ENCODE measurements around a stretch of chr18.

- RRBS, result 75% methylated on average over 8 of the region's 16 CpGs
Measured at GRCh38 chr18:75257710-75258107, 47.1 kb downstream of the TSHZ1 start.

GRCh38 chr18:75280454-75280920 lies 69.9 kb downstream of the TSHZ1 start:
- RRBS, result no CpG with 5 or more reads among the region's 6 CpGs

DNA sequence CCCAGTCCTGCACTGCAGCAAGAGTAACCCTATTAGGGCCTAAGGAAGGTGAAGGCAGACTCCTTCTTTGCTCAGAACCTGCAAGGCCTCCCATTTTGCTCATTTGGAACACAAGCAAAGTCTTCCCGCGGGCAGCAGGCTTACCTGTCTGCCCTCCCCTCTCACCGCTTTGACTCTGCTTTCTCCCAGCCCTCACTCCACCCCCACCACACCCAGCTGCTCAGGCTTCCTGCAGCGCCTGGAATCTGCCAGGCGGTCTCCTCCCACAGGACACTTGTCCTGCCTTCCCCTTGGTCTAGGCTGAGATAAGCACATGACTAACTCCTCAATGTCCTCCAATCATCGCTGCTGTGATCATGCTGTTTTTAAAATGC lies 430.1 kb downstream of the ZNF516 start:
- RRBS, result no CpG with 5 or more reads among the region's 6 CpGs

DNA sequence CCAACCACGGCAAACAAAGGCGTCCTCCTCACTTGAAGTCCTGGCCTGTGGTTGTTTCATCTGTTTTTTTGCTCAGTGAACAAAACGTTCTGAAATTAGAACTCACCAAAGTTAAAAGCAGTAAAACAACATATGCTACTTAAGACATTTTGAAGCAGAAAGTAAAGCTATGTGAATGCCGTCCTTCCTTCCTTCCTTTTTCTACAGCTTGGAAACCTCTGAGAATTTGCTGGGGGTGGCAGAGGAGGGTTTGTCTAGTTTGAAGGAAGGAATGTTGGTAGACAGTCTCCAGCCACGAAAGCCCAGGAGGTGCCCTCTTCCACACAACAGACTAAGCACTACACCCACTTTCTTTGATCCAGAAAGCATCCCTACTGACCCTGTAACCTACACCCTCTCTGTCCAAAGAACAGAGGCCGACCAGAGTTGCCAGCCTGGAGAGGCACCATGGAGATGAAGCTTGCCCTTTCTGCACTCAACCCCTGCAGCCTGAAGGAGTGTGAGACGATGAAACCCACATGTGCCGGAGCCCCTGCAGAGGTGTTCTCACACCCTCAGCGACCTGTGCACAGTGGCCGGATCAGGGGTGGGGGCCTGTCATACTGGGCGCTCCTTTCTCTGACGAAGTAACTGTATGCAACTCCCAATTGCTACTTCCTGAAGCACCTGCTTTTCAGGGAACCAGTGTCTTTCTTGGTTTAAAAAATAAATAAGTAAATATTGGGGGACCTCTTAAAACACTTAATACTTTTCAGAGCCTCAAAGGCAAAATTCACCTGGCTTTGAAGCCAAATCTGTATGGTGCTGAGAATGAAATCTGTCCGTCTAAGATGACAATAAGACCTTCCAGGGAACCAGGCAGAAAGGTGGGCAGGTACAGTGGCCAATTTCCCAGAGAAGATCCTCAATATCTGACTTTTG lies 136.3 kb downstream of the ZNF516 start:
- RRBS, result 91% methylated on average over 3 of the region's 13 CpGs

GRCh38 chr18:76459167-76459652 lies 35.8 kb downstream of the ZNF516 start:
- RRBS, result no CpG with 5 or more reads among the region's 24 CpGs

- RRBS, result 95% methylated on average over 4 of the region's 41 CpGs
Measured at GRCh38 chr18:76461748-76462937, 32.9 kb downstream of the ZNF516 start.

DNA sequence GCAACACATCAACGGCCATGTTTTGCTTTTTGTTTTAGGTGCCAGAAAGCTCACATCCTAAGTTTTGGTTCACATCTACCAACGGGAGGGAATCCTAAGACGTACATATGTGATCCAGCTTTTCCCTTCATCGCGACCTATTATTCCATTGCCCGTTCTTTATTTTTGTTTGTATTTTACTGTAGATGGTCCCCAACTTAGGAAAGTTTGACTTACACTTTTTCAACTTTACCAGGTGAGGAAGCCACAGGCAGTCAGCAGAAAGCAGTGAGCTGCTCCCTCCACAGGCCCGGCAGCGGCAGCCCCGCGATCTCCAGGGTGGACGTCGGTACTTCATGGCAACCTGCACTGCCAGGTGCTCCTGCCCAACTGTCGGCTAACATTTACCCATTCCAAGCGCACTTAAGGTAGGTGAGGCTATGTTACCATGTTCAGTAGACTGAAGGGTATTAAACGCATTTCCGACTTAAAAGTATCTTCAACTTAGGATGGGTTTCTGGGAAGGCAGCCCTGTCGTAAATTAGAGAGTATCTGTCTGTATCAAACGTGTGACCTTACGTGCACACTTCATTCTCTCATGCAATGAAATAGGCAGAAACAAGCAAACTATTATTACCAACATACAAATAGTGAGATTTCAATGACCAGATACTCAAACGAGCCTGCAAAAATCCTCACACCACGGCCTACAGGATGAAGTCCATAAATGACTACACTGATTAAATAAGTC lies 12.7 kb downstream of the ZNF516 start:
- RRBS, result no CpG with 5 or more reads among the region's 21 CpGs

DNA sequence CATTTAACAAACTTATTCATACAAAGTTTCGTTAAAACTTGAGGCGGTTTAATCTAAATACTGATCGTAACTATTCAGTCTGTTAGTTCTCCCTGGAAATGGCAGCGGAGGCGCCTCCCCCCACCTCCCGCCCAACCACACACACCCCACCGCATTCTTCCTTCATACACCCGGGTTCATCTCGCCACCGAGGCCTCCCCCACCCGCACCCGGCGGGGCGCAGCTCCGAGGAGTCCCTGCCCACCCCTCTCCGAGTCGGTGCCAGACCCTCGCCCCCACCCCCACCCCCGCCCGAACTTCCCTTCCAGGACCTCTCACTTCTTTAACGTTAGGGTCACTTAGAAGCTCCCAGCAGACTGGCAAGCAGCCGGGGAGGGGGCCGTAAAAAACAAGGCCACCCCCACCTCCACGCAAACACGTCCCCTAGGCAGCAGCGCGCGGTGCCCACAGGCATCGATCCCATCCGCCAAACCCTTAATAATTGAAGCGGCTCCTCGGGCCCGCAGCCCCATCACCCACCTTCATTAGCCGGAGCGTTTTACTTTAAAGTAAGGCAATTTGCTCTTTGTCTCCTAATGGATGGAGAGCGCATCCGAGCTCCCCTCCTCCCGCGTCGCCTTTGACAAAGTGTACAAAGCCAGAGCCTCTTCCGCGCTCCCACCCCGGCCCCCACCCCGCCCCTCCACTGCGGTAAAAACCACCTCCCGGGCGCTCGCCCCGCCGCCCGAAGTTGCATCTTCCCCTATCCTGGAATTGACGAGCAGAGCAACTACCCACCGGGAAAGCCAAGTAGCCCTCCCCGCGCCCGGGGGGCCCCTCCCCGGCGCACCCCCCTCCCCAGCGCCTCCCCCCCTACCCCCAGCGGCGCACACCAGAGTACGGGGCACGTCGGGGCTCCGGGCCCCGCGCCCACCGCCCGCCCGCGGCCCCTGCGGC lies 595 bp downstream of the ZNF516 start:
- RRBS, result 1% methylated on average over 18 of the region's 72 CpGs

DNA sequence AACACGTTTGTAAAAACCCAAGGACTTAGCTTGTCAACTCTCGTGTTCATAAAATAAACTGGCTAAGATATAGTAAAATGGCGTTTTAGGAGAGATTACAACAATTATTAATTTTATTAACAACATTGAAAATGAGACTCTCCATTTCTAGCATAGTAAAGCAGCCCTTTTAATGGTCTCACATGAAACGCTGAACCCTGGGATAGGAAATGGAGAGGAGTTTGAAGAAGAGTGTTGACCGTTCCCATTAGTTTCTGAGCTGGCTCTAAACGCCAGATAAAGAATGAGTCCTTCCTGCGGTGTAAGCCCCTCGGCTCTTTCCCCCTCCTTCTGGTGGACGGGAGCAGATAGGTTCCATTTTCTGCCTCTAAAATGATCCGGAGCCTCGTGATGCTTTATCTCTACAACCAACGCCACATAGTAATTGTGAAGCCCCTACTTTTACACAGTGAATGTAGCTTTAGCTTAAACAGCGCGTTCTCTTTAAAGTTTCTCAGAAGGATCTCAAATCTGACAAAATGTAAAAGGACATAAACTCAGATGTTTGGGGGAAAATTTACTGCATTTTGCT lies 24.1 kb upstream of the ZNF516 start:
- RRBS, result no CpG with 5 or more reads among the region's 14 CpGs

DNA sequence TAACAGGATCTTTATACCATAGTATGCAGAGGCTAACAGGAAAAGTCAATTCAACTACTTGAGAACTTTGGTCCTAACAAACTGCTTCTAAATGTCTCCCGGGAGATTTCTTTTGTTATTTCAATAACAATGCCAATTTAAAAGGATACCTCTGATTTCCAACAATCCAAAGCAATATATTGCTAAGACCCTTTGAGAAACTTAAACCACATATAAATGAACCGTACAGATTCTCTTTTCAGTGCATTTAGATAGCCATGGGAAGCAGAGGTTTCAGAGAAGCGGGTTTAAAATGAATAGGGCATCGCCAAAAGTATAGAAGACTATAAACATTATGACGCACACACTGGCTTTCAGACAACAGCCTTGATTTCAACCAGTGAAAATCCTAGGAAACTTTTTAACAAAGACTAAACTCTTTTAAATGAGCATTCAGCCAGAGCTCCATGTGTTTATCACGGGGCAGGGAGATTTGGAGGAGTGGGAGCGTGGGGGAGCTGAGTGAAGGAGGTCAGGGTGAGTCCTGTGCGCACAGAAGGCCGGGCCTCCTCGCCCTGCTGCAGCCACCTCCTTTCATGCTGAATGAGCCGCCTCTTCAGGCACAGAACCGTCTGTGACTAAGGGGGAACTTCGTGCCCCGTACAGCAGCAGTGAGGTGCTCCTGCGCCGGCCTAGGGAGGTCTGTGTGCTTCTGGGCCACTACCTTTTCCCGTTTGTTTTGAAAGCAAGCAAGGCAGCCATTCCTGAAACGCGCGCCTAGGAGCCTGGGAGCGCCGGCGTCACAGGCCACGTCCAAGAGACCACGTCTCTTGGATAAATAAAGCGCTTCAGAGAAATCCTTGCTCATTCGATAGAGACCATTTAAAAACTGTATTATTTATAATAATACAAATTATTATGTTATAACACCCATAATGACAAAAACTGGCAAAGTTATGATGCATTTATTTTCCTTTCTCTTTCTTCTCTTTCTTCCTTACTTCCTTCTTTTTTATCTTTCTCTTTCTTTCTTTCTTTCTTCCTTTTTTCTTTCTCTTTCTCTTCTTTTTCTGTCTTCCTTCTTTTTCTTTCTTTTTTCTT lies 27.0 kb upstream of the ZNF516 start:
- RRBS, result 67% methylated on average over 1 of the region's 27 CpGs

- RRBS, result no CpG with 5 or more reads among the region's 14 CpGs
Measured at GRCh38 chr18:76564996-76565703, 70.1 kb upstream of the ZNF516 start.

DNA sequence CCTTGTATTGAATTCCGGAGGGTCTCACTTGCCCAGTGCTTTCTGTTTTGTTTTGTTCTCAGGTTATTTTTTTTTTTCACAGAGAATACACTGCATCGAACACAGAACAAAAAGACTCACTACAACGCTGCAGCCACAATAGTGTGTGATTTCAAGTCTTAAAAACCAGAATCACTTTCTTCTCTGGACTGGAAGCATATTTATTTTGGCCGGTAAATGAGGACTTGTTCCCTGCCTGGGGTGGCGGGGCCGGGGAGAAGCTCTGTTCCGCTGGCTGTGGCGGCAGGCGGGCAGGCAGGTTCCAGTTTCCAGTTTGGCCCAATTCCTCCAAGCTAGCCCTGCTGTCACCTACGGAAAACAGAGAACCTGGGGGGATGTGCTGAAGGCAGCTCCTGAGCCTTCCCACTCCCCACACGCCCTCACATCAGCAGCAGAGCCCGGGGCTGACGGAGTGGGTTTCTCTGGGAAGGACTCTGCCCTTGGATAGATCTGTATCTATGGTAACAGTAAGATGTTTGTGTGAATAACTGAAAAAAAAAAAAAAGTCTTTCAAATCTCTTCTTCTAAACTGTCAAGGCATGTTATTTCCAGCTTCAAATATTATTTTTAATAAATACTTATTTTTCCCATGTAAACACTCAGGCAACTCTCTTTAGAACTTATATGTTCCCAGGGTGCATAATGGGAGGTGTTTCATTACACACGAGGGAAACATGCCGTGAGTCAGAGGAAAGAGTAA lies 115.9 kb upstream of the ZNF516 start:
- RRBS, result 67% methylated on average over 1 of the region's 15 CpGs

GRCh38 chr18:76678363-76678644 lies 144.1 kb upstream of the ZNF236 start:
- RRBS, result no CpG with 5 or more reads among the region's 8 CpGs

- RRBS, result no CpG with 5 or more reads among the region's 12 CpGs
Measured at GRCh38 chr18:76771414-76772047, 50.8 kb upstream of the ZNF236 start.

- RRBS, result 14% methylated on average over 3 of the region's 29 CpGs
Measured at GRCh38 chr18:77013525-77014810, 118.6 kb downstream of the MBP start.

DNA sequence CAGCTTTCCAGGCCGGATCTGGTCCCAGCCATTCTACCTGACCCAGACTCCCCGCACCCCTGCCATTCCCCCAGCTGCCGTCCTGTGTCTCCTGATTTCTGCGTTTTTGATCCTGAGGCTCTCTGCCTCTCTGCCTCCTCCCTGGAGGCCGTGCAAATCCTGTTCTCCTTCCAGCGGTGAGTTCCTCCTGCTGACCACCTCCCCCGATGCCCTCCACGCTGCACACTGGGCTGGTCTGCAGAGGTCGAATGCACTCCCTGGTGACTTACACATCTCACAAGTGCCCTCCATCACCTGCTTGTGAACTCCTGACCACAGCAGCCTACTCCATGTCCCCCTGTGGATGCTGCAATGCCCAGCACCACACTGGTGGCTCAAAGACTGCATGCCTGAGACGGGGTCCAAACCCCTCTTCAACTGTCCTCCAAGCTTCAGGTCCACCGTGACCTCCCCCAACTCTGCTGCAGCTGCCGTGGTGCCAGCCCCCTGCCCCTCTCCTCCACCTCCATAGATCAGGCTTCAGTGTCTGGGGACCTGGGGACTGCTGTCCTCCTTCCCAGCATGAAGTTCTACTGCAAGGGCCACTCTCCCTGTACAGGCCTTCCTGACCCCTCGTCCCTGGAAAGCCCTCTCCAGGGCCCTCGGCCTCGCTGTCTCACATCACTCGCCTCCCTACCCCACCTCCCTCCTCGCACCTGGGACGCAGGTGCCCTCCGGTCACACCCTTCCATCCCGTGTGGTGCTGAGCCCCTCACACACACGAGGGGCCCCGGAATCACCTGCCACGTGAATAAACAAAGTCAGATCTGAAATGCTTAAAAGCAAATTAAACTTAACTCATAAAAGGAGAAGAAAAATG lies 88.5 kb downstream of the MBP start:
- RRBS, result 55% methylated on average over 4 of the region's 23 CpGs

GRCh38 chr18:77062153-77063173 lies 70.1 kb downstream of the MBP start:
- RRBS, result no CpG with 5 or more reads among the region's 23 CpGs

GRCh38 chr18:77124645-77125681 lies 7.6 kb downstream of the MBP start:
- RRBS, result no CpG with 5 or more reads among the region's 11 CpGs

DNA sequence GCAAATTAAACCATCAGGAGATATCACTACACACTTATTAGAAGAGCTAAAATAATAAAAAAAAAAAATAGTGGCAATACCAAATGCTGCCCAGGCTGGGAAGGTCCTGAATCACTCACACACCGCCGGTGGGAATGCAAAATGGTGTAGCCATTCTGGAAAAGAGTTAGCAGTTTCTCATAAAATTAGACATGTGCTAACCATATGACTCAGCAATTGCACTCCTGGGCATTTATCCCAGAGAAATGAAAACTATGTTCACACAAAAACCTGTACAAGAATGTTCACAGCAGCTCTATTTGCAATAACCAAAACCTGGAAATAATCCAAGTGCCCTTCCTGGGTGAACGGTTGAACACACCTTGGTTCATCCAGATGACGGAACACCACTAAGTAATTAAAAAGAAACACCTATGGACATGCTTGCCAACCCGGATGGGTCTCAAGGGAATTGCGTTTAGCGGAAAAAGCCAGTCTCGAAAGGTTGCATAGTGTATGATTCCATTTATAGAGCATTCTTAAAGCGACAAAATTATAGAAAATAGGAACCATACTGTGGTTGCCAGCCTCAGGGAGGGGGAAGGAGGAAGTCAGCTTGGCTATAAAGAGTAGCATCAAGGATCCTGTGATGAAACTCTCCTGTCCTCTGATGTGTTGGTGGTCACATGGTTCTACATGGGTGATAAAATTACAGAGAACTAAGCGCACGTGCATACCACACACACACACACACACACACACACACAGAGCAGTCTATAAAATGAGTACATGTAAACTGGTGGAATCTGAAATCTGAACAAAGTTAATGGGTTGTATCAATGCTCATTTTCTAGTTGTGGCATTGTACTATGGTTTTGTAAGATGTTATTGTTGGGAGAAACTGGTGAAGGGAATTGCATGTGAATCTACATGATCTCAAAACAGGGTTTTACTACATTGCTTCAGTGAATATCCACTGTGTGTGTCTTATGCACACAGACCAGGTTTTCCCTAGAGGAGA lies 4.5 kb downstream of the MBP start:
- RRBS, result no CpG with 5 or more reads among the region's 11 CpGs

DNA sequence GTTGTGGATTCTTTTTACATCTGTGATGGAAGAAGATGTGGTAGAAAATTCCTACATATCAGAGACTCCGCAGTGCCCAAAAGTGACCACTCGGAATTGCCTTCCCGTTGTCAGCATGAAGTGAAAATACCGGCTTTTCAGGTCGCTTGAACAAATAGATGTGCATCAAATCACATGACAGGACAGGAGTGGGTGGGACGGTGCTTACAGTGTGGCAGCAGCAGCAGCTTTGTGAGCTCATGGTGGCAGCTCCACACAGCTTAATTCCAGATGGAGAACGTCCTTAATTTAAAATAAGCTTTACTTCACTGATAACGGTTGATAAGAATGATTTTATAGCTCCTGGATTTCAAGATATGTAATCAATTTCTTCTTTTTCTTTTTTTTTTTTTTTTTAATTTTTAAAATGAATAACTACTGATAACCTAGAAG lies 20.4 kb downstream of the SALL3 start:
- RRBS, result no CpG with 5 or more reads among the region's 8 CpGs

Measured in AG10803 (cell line).